Heart (tissue), 3 donors: ENCODE measurements around a stretch of chr4.

GRCh38 chr4:118821493-118822063 lies 14.3 kb downstream of the SEC24D start:
- RAMPAGE, long total RNA, 2 experiments = no peak in any of the 2 experiments

- RAMPAGE, long total RNA, 2 experiments = no peak in any of the 2 experiments
Measured at GRCh38 chr4:118836269-118837069, 543 bp upstream of the SEC24D start.

DNA sequence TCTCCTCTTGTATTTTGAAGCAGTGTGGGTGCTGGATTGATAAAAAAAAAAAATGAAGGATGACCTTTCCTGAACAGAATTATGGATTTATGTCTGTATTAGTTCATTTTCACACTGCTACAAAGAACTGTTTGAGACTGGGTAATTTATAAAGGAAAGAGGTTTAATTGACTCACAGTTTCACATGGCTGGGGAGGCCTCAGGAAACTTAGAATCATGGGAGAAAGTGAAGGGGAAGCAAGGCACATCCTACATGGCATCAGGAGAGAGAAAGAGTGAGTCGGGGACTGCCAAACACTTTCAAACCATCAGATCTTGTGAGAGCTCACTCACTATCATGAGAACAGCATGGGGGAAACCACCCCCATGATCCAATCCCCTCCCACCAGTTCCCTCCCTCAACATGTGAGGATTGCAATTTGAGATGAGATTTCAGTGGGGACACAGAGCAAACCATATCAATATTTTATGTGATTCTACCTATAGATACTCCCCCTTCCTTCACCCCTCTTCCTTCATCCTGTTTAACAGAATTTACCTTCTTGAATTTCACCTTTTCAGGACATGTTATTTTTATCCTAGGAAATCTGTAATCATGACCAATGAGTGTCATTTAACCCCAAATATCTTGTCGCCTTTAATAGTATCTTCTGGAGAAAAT lies 8.4 kb downstream of the SYNPO2 start:
- RAMPAGE, long total RNA, 2 experiments = no peak in any of the 2 experiments

- RAMPAGE, long total RNA, 2 experiments = no peak in any of the 2 experiments
Measured at GRCh38 chr4:118909189-118910037, 20.8 kb downstream of the SYNPO2 start.

DNA sequence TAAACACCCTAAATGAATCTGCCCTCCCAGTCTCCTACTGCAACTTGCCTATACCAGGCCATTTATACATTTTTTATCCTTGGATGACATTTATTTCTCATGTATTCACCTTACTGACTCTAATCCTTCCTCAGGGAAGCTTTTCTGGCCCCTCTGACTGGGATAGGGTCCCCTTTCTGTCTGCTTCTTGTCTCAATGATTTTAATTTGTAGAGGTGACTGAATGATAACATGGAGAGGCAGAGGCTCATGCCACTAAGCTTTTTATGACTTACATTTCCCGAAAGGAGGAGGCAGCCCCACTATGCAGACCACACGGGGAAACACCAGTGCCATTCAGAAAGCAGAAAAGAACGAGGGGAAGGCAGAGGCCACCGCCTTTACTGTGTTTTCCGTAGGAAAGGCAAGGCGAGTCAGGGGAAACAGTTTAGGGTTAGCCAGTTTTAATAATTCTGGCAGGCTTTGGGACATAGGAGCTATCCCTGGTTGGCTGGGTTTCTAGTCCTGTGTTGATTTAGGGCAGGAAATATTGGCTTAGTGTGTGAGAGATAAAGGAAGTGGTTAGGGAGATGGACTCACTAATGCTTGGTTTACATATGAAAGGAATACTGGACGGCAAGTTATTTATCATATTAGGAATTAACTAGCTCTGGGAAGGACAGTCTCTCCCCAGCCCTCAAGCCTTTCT lies 53.0 kb downstream of the SYNPO2 start:
- RAMPAGE, long total RNA, 2 experiments = no peak in any of the 2 experiments

DNA sequence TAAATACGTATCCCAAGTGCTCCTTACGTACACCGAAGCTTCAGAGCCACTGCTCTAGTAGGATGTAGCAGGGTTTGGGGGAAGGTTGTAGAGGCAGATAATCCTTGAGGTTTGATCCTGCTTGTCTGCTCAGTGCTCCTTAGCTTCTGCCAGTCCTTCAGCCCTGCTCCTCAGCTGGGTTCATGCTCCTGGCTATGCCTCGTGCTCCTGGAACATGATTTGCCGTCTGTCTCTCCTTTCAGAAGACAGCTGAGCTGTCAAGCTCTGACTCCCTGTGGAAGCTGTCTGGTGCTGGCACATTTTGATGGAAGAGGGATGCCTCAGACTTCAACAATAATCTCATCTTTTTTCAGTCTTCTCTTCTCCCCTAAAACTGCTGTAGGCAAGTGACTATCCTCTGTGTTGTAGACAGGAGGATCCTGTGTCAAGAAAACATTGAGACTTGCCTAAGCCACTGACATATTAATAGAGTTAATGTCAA lies 96.5 kb downstream of the SYNPO2 start:
- RAMPAGE, long total RNA, 2 experiments = no peak in any of the 2 experiments

DNA sequence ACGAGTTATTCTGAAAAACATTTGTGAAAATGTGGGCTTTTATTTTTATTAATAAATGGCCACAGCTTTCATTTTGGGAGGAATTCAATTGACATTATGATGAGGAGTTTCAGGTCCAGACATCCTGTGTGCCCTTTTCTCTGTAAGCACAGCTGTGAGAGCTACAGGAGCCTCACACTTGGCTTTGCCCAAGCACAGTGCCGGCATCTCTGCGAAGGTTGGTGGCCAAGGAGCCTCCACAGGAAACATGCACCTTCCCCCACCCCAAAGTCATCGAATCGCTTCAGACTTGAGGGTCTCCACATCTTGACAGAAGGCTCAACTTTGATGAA lies 99.9 kb downstream of the SYNPO2 start:
- RAMPAGE, long total RNA, 2 experiments = no peak in any of the 2 experiments

- RAMPAGE, long total RNA, 2 experiments = no peak in any of the 2 experiments
Measured at GRCh38 chr4:118995930-118996448, 107.3 kb downstream of the SYNPO2 start.

DNA sequence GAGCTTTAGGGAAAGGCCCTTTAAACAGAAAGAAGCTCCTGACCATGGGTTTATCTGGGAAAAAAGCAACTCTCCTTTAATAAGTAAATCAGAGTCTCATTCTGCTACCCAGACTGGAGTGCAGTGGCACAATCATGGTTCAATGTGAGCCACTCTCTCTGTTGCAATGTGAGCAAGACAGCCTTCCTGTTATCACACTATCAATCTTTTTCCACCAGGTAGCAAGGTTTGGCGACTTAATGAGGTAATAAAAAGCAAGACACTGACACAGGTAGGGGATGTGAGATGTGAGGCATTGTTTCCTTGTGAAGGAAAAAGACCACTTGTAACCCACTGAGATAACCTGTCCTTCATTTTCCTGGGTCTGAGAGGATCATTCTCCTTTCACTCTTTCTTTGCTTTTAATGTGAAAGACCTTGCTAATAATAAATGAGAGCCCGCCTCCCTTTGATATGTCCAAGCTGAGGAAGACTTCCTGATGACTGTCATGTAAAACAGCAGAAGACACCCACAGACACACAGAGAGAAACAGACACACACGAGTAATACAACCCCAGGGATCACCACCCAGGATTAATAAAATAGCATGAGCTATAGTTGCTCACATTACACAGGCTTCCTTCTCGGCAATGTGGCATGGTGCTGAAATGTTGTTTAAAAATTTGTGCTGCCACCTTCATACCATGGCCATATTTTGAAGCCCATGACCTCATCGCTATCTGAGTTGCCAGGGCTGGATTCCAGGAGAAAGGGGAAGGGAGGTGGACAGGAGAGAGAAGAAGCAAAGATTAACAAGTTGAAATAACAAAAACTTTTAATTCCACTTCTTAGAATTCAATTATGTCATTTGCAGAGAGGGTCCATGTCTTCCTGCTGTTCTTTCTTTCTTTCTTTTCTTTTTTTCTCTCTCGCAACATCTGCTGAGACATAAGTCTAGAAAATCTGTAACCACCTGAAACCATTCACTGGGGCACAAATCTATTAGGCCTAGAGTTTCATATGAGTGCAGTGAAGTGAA lies 111.6 kb downstream of the SYNPO2 start:
- RAMPAGE, long total RNA, 2 experiments = no peak in any of the 2 experiments

- RAMPAGE, long total RNA, 2 experiments = no peak in any of the 2 experiments
Measured at GRCh38 chr4:119016481-119016946, 119.1 kb upstream of the MYOZ2 start.

- RAMPAGE, long total RNA, 2 experiments = no peak in any of the 2 experiments
Measured at GRCh38 chr4:119025841-119026502, 109.7 kb upstream of the MYOZ2 start.

DNA sequence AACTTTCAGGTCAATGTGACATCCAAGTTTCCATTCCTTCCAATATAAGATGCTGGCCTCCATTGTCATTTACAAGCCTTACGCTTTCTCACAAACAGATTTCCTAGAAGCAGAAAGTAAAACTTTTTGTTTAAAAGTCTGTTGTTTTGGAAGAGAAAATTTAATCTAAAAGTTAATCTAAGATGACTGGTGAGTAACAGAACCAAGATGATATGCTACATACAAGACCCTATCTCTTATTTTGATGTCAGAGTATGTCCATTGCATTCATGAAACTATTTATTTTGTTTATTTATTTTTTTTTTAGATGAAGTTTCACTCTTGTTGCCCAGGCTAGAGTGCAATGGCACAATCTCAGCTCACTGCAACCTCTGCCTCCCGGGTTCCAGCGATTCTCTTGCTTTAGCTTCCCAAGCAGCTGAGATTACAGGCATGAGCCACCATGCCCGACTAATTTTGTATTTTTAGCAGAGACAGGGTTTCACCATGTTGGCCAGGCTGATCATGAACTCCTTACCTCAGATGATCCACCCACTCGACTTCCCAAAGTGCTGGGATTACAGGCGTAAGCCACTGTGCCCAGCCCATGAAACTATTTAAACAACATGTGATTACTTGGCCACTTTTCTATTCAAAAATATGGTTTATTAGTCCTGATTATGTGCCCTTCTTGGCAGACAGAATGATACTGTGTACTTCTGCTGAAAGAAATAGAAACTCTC lies 88.7 kb upstream of the MYOZ2 start:
- RAMPAGE, long total RNA, 2 experiments = no peak in any of the 2 experiments

- RAMPAGE, long total RNA, 2 experiments = no peak in any of the 2 experiments
Measured at GRCh38 chr4:119148912-119149865, 13.6 kb downstream of the MYOZ2 start.

DNA sequence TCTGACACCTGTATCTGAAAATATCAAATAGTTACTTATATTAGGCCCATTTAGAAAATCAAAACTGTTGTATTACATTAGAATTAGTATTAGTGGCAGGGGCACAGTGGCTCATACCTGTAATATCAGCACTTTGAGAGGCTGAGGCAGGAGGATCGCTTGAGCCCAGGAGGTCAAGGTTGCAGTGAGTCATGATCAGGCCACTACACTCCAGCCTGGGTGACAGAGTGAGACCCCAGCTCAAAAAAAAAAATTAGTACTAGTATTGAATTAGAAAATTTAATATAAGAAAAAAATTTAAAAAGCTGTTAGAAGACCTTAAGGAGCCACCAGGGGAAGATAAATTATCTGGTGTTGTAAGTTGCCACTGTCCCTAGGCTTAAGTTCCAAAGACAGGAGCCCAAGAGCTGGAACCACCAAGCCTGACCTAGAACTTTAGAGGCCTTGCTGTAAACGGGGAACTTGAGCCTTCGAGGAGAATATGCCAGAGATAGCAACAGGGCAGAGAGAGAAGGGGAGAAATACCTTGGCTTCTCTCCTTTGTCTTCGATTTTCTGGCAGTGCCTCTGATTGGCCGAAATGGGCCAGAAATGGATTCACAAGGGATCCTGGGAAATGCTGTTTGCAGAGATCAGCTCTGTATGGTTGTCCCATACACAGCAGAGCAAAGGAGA lies 8.8 kb downstream of the USP53 start:
- RAMPAGE, long total RNA, 2 experiments = no peak in any of the 2 experiments

DNA sequence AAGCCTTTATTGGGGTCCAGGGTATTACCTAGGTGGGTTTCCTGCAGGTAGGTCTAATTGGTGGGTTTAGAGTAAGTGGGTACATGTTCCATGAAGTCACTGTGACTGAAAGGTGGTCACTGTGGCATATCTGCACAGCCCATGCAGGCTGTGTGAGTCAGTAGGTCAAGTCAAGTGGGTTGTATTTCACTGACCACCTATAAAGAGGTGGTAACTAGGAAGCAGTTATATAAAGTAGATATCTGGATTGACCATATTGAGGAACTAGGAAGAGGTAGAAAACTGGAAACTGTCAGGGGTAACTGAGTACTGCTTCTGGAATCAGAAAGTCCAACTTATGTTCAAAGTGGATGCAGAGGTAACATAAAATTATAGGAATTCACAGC lies 18.3 kb downstream of the USP53 start:
- RAMPAGE, long total RNA, 2 experiments = no peak in any of the 2 experiments

DNA sequence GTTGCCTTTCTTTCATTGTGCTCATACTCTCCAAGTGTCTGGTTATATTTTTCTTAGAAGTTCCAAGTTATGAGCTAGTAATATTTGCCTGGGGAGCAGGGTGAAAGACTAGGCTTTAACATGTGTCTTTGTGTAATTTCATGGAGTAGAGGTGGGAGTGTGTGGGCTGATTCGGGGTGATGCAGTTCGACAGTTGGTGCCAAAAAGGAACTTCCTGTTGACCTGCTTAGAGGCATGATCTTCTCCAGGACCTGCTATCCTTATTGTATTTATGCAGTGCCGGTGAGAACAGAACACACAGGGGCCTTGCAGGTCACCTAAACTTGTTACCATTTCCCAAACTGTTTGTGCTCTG lies 21.2 kb downstream of the USP53 start:
- RAMPAGE, long total RNA, 2 experiments = no peak in any of the 2 experiments

- RAMPAGE, long total RNA, 2 experiments = no peak in any of the 2 experiments
Measured at GRCh38 chr4:119284660-119285346, 15.6 kb downstream of the C4orf3 start.

- RAMPAGE, long total RNA, 2 experiments = no peak in any of the 2 experiments
Measured at GRCh38 chr4:120111699-120112123, 45.1 kb upstream of the MAD2L1 start.

DNA sequence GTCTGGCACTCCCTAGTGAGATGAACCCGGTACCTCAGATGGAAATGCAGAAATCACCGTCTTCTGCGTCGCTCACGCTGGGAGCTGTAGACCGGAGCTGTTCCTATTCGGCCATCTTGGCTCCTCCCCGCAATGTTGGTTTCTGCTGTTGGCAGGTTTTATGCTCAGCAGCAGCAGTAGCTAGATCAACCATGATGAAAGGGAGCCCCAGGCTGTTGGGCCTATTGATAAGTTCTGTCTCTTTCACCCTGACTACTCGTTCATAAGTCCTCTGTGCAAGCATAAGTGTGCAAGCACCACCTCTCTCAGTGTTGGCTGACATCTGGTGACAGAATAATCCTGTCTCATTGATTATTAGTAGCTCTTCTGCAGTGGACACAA lies 274.2 kb downstream of the PRDM5 start:
- RAMPAGE, long total RNA, 2 experiments = no peak in any of the 2 experiments

- RAMPAGE, long total RNA, 2 experiments = no peak in any of the 2 experiments
Measured at GRCh38 chr4:121564948-121565520, 131.7 kb downstream of the ANXA5 start.